Measurements from ENCODE around the genes FUT1, SLC6A16 and CD37.

GRCh38 chr19:48660645-48661422 lies 12.0 kb downstream of the NTN5 start:
- RRBS: no CpG with 5 or more reads among the region's 17 CpGs

- RRBS: no CpG with 5 or more reads among the region's 12 CpGs
These were observed 10.5 kb upstream of the NTN5 start for GRCh38 chr19:48683301-48683763.

DNA sequence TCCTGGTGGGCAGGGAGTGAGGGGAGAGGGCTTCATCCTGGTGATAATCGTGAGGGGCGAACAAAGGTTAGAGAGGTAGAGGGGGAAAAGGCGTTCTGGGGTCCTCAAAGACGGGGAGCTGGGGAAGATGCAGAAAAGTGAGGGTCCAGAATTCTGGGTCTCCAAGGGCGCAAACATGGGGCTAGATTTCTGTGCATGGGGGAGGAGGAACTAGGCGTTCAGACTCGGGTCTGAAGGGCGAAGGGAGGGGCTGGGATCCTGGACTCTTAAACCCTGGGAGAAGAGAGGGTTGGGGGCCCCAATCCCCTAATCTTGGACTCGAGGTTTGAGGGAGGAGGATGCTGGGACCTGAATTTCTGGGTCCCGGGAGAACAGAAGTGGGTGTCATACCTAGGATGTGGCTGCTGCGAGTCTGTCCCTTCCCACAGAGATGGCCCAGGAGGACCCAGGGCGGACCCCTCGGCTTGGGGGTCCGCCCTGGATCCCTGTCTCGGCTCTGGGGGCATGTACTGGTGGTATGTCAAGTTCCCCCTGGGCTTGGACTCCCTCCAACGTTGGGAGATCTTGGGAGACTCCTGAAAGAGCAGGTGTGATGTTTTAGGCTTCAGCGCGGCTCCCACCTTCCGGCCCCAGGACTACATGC lies 4.5 kb downstream of the MAMSTR start:
- RRBS: no CpG with 5 or more reads among the region's 19 CpGs

DNA sequence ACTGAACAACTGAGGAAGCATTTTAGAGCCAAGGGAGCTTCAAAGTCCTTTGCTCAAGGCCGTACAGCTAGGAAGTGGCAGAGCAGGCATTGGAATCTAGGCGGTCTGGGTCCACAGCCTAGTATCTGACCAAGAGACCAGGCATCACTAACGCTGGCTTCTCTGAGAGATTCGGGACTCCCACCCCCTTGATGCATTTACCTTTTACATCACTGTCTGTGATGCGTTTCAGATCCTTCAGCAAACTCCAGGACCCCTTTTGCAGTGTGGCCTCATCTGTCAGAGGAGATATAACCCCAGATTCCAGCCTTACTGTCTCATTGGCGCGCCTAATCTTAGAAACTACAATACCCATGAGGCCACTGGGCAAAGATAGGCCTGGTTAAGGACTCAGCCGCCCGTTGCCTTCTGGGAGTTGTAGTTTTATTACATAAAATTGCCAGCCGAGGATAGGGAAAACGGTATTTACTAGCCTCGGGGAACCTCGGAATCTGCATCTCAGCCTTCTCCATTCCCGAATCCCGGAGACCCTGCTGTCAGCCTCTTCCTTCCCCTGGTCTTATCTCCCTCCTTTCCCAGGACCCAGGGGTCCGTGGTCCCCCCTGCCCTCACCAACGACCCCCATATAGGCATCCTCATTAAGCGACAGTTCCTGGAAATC lies 1.6 kb downstream of the IZUMO1 start:
- RRBS: no CpG with 5 or more reads among the region's 18 CpGs

- RRBS: 2% methylated on average over 16 of the region's 73 CpGs
These were observed at the start of gene FUT1 for GRCh38 chr19:48752204-48753224. FUT1 (minus strand) TSS chr19:48752641.

- RRBS: no CpG with 5 or more reads among the region's 12 CpGs
These were observed 7.6 kb upstream of the BCAT2 start for GRCh38 chr19:48818203-48818957.

DNA sequence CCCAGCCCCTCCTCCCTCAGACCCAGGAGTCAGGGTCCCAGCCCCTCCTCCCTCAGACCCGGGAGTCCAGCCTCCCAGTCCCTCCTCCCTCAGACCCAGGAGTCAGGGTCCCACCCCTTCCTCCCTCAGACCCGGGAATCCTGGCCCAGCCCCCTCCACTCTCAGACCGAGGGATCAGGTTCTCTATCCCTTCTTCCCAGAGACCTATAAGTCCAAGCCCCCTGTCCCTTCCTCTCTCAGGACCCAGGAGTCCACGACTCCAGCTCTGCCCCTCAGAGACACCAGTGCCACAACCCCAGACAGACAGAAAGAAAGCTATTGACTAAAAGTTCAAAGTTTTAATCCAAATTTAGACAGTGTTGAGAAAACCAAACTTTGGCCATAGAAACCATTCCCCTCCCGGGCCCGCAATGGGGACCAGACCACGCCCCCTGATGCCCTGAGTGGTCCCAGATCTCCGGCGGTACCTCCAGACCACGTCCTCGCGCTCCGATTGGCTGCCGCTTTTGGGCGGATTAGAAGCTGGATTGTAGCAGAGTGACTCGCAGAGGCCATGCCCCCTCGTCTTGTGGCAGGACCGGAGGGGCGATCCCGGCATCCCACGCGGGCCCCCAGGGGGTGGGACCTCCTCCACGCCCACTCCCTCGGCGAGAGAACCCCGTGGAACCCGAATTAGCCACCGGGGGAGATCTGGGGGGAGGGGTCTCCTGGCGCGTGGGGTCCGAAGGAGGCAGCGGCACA lies 653 bp upstream of the HSD17B14 start:
- RRBS: 6% methylated on average over 15 of the region's 32 CpGs

DNA sequence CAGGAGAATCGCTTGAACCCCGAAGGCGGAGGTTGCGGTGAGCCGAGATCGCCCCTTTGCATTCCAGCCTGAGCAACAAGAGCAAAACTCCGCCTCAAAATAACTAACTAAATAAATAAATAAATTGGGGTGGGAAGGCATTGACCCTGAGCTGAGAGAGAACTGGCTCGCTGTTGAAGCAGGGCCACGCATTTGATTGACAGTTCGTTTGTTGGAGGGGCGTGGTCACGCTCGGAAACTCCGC lies 276 bp upstream of the PPP1R15A start:
- RRBS: no CpG with 5 or more reads among the region's 14 CpGs

DNA sequence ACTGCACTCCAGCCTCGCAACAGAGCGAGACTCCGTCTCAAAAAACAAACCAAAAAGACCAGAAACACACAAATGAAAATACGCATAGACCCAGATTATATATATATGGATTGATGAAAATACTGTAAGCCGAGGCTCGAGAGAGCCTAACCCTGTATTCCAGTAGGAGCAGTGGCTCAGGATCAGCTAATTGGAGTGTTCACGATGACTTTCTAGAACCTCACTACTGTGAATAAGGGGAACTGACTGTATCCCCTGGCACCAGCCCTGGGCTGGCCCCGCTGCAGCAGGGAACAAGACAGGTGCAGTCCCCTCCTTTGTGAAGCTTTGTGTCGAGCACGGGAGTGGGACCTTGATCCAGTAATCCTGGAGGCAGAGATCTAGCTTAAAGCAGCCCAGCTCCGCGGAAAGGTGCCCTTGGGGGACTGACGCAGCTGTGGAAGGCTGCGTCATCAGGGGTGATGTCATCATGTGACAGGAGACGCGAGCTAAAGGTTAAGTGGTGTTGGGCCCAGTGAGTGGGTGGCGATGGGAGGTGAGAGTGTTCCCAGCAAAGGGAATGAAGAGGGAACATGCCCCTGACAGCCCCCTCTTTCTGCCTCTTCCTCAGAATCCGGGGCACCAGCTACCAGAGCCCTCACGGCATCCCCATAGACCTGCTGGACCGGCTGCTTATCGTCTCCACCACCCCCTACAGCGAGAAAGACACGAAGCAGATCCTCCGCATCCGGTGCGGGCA lies 2.8 kb downstream of the LHB start:
- RRBS: 93% methylated on average over 8 of the region's 26 CpGs

GRCh38 chr19:49073705-49074350 lies 1.3 kb upstream of the KCNA7 start:
- RRBS: 13% methylated on average over 4 of the region's 16 CpGs

DNA sequence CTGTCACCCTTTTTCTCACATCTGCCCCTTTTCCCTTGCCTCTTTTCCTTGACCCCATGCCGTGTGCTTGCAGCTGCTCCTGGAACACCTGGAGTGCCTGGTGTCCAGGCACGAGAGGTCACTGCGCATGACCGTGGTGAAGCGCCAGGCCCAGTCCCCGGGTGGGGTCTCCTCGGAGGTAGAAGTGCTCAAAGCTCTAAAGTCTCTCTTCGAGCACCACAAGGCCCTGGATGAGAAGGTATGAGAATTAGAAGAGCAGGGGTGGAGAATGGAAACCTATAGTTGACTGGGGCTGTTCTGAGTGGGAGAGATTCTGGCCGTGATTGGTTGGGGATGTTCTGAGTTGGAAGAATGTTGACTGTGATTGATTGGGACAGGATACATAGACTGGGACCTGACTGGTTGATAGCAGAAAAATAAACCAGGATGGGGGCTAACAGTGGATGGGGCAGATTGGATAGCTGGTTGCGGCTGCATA lies 9.5 kb downstream of the PPFIA3 start:
- RRBS: no CpG with 5 or more reads among the region's 10 CpGs

DNA sequence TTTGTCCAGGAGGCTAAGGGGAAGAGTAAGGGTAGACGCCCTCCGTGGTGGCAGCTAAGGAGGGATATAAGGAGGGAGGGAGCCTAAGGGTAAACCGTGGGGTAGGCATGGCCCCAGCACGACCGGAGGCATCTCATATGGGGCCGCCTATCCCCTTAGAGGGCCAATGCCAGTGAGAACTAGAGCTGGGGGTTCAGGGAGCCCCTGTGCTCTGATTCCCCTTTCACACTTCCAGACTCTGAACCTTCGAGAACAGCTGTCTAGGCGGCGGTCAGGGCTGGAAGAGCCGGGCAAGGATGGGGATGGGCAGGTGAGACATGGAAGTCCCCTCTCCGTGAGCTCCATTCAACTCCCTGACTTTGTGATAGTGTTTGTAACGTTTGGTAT lies 10.4 kb downstream of the PPFIA3 start:
- RRBS: no CpG with 5 or more reads among the region's 12 CpGs

GRCh38 chr19:49130196-49130679 lies 10.9 kb downstream of the PPFIA3 start:
- RRBS: 96% methylated on average over 3 of the region's 24 CpGs

DNA sequence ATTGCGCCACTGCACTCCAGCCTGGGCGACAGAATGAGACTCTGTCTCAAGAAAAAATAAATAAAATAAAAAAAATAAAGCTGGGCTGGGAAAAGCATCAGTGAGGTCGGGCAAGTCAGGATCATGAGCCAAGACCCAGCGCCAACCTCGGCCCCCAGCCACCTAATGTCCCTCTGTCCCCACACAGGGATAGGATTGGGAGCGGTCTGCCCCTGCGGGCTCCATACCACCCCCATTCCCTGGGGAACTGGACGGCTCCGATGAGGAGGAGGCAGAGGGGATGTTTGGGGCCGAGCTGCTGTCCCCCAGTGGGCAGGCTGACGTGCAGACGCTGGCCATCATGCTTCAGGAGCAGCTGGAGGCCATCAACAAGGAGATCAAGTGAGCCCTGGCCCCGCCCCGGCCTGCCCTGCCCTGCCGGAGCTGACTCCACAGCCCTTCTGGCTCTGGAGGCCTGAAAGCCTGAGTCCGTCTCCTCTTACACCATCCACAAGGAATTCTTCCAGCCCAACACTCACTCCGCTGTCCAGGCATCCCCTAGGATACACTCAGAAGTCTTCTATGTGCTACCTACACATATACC lies 17.3 kb downstream of the PPFIA3 start:
- RRBS: no CpG with 5 or more reads among the region's 17 CpGs

GRCh38 chr19:49160364-49160815 lies 2.8 kb downstream of the TRPM4 start:
- RRBS: no CpG with 5 or more reads among the region's 6 CpGs

GRCh38 chr19:49200316-49200919 lies 42.8 kb downstream of the TRPM4 start:
- RRBS: no CpG with 5 or more reads among the region's 27 CpGs

DNA sequence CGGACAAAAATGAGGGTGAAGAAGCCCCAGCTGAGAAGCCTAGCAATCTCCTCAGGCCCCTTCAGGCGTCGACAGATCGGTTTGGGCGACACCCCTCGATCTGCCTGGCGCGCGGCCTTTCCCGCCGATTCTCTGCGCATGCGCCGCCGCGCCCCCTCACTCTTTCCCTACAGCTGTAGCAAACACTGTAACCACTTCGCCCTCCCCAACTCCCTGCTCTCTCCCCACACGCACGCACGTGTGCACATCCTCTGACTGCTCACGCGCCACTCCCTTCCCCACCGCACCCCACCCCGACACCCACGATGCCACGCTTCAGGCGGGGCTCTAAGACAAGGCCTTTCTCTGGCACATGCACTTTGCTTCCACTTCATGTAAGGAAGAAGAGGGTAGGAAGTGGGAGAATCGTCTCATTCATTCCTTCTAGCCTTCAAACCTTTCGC lies at the start of gene SLC6A16:
SLC6A16 (minus strand) TSS at position 102 of the 443 bp plus-strand sequence.
- RRBS: no CpG with 5 or more reads among the region's 29 CpGs

DNA sequence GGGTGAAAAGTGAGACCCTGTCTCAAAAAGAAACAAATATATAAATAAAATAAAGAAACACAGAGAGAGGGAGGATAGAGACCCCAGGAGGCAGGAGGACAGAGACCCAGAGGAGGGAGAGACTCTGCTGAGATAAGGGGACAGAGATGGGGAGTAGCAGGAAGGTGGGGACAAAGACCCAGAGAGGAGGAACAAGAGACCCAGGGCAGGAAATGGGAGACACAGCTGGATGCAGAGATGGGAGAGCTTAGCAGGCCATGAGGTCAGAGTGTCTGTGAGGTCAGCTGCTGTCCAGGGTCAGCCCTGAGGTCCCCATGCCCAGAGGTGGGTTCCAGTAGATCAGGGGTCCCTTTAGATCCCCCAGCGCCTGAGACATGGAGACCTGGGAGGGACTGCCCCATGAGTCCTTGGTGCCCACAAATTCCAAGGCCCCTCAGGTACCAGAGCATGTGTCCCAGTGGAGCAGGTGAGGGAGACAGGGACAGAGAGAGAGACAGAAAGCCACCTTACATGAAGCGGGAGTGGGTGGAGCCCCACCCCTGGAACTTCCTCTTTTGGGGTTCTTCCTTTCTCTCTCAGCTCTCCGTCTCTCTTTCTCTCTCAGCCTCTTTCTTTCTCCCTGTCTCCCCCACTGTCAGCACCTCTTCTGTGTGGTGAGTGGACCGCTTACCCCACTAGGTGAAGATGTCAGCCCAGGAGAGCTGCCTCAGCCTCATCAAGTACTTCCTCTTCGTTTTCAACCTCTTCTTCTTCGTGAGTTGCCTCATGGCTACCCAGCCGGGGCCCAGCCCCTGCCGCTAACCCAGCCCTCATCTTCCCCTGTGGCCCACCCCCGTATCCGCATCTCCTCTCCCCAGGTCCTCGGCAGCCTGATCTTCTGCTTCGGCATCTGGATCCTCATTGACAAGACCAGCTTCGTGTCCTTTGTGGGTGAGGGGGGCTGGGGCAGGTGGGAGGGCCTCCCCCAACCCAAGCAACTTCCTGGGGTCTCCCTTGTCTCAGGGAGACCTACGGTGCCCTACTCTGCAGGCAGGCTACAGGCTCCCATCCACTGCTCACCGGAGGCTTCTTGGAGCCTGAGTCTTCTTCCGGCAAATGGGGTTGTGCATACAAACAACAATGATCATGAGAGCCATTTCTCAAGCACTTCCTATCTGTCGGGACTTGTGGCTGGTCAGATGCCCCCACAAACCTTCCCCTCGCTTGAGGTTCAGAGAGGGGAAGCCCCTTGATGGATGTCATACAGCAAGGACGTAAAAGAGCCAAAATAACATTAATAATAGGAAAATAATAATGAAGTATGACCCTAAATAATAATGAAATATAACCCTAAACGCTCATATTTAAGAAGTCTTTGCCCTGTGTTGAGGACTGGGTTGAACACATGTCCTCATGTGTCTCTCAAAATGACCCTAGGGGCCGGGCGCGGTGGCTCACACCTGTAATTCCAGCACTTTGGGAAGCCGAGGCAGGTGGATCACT lies at the start of gene CD37:
CD37 (plus strand) TSS at position 550 of the 1,482 bp plus-strand sequence.
- RRBS: no CpG with 5 or more reads among the region's 24 CpGs

DNA sequence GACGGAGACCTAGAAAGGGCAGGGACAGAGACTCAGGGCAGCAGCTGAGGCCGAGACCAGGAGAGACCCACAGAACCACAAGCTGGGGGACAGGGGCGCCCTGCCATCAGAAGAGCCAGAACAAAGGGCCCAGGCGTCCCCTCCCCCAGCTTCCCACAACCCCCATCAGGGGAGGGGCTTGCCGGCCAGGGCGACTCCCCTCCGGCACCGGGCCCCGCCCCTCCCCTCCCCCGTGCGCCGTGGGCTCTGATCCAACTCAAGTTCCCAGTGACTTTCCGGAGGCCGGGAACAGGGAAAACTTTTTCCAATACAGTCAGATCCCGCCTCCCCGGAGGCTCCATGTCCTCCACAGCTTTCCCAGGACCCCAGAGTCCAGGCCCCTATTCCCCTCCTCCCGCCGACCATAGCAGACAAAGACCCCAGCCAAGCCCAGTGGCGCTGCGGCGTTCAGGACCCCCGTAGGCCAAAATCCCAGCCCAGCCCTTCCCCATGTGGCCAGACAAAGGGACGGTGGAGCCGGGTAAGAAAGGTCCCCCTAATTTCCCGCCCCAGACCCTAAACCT lies 748 bp downstream of the TEAD2 start:
- RRBS: 2% methylated on average over 6 of the region's 25 CpGs

DNA sequence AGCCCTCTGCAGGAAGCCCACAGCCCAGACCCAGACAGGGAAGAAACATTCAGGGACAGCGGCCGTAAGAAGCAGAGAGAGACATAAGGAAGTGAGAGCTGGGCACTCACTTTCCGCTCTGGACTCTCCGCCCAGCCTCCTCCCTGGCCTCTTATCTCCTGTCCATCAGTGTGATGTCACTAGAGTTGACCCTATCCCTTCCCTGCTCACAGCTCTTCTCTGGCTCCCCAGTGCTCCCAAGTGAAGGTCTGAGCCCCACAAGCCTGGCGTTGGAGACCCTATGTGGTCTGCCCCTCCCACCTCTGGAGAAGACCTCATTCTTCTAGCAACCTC lies 3.6 kb downstream of the PIH1D1 start:
- RRBS: no CpG with 5 or more reads among the region's 5 CpGs

All from renal cortical epithelial cell (primary cell).